Caco-2 (cell line): ENCODE measurements around the gene NDUFB10.

- PRO-cap: no peak
- RRBS: no CpG with 5 or more reads among the region's 10 CpGs
Observed at GRCh38 chr16:1615211-1615721, 3.1 kb downstream of the CRAMP1 start.

DNA sequence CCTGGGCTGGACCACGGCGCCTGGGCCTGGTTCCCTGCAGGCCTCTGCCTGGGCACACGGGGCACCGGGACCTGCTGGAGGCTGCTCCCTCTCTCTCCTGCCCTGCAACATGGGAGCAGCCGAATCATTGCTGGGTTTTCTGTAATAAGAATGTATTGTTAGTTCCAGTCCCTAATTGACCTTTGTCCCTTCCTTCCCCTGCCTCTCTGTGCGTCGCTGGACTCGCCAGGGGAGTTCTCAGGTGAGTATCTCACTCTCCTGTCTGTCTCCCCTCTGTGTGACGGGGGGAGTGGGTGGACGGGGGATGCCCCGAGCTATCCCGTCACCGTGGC is 13.5 kb downstream of the NME3 start:
- PRO-cap: no peak
- RRBS: 66% methylated on average over 2 of the region's 13 CpGs

DNA sequence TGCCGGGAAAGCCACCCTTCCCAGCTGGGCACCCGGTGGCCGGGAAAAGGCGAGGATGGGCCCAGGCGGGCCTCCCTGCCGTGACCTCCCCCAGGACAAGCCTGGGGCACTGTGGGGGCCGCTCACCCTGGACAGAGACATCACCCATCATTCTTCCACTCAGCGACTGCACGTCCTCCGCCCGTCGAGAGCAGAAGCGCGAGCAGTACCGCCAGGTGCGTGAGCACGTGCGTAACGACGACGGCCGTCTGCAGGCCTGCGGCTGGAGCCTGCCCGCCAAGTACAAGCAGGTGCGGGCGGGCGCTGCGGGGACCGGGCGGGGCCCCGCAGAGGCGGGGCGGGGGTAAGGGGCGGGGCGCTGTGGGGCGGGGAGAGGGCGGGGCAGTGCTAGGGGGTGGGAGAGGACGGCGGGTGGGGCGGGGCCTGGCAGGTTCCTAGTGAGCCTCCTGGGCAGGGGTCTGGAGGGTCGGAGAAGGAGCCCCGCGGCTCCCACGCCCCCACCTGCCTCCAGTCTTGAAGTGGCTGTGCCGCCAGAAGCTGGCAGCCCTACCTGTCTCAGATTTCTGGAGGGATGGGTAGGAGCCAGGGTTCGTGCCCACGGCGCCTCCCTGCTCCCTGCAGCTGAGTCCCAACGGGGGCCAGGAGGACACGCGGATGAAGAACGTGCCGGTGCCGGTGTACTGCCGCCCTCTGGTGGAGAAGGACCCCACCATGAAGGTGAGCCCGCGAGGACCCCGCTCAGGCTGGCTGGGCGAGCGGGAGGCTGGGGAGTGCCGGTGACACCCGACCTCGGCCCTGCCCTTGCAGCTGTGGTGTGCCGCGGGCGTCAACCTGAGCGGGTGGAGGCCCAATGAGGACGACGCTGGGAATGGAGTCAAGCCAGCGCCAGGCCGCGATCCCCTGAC is 7.6 kb downstream of the NME3 start:
- PRO-cap: no peak
- RRBS: 99% methylated on average over 5 of the region's 72 CpGs

GRCh38 chr16:1779551-1779931 is 2.8 kb downstream of the SPSB3 start:
- PRO-cap: no peak
- RRBS: no CpG with 5 or more reads among the region's 10 CpGs

- PRO-cap: no peak
- RRBS: no CpG with 5 or more reads among the region's 30 CpGs
Observed at GRCh38 chr16:1938125-1939277, 4.5 kb downstream of the MSRB1 start.

GRCh38 chr16:1959067-1960129 is at the start of gene NDUFB10:
NDUFB10 (plus strand) TSS chr16:1959538.
- PRO-cap: bidirectional peak, plus-strand start at chr16:1959576, minus-strand start at chr16:1959409
- RRBS: 5% methylated on average over 51 of the region's 94 CpGs

GRCh38 chr16:1981797-1982987 is 923 bp upstream of the NOXO1 start:
- PRO-cap: no peak
- RRBS: no CpG with 5 or more reads among the region's 16 CpGs

GRCh38 chr16:2001435-2001914 is 11.7 kb downstream of the SYNGR3 start:
- PRO-cap: no peak
- RRBS: 97% methylated on average over 11 of the region's 25 CpGs

DNA sequence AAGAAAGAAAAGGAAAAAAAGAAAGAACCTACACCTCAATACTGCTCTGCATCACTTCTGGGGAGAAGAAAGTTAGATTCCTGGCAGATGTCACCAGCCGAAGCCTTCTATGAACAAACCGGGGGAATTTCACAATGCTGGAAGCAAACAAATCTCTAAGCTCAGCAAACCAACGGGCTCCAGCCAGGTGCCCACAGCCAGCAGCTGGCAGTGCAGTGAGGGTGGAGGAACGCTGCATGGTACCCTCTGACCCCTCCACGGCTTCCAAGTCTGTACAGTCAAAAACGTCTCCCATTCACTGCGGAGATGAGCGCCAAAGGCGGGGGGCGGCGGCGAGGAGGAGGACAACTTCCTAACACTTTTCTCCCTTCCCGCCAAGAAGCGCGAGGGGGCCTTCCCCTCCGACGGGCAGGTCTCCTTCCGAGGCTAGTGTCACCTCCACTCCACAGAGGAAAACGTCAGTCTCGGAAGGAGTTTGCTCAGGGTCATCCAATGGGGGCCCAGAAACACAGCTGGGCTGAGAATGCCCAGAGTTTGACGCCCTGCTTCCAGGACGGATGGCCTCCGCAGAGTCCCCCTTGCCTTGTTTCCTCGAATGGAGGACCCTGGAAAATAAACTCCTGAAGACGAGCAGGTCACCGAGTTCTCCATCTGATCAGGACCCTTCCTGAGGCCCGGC is 10.9 kb upstream of the NPW start:
- PRO-cap: unidirectional peak, plus-strand start at position 210 of the sequence
- RRBS: no CpG with 5 or more reads among the region's 27 CpGs

GRCh38 chr16:2039999-2040519 is 7.6 kb downstream of the NTHL1 start:
- PRO-cap: no peak
- RRBS: no CpG with 5 or more reads among the region's 15 CpGs

DNA sequence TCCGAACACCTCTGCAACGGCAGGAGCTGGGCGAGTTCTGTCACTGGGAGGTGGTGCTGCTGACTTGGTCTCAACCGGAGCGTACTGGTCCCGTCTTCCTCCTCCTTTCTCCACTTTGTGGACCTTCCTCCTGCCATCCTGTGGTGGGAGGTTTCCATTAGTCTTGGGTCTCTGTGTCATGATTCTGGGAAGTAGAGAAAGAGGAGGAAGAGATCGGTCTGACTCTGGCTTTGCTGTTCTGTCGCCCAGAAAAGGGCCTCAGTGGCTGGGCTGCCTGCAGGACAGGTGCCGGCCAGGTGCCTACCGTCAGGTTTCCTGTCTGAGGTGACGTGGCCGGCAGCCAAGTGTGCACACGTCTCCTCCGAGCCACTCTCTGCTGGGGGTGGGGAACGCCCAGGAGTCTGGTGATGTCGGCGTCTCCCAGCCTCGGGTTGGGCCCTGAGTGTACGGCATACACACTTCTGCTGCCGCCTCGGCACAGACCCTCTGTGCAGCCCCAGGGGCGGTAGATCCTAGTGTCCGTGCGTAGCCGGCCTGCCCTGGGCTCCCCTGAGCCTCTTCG is 7.0 kb downstream of the TSC2 start:
- PRO-cap: no peak
- RRBS: 84% methylated on average over 2 of the region's 26 CpGs

DNA sequence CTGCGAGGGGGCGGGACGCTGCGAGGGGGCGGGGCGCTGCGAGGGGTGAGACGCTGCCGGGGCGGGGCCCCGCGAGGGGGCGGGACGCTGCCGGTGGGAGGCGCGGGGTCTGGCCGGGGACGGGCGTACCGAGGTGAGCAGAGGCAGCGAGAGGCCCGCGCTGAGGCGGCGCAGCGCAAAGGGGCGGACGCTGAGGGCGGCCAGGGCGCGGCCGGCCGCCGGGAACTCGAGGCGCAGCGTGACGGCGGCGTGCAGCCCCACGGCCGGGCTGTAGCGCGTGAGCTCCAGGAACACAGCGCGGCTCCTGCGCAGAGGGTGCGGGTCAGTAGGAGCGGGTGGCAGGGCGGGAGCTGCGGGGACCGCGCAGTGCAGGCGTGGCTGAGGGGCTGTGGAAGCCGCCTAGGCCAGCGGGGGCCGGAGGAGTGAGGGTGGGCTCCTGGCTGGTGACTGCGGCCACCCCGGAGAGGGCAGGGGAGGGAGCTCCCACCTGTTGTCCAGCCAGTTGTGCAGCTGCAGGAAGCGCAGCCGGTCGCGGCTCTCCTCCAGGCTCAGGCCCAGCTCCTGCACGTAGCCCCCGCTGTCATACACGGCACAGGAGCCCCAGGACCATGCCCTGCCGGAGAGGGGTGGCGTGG is 43.6 kb downstream of the TSC2 start:
- PRO-cap: bidirectional peak, plus-strand start at position 126 of the sequence, minus-strand start outside the sequence; unidirectional peak, plus-strand start at position 501 of the sequence
- RRBS: 3% methylated on average over 39 of the region's 69 CpGs

- PRO-cap: no peak
- RRBS: no CpG with 5 or more reads among the region's 34 CpGs
Observed at GRCh38 chr16:2125956-2126993, 9.4 kb downstream of the PKD1 start.

DNA sequence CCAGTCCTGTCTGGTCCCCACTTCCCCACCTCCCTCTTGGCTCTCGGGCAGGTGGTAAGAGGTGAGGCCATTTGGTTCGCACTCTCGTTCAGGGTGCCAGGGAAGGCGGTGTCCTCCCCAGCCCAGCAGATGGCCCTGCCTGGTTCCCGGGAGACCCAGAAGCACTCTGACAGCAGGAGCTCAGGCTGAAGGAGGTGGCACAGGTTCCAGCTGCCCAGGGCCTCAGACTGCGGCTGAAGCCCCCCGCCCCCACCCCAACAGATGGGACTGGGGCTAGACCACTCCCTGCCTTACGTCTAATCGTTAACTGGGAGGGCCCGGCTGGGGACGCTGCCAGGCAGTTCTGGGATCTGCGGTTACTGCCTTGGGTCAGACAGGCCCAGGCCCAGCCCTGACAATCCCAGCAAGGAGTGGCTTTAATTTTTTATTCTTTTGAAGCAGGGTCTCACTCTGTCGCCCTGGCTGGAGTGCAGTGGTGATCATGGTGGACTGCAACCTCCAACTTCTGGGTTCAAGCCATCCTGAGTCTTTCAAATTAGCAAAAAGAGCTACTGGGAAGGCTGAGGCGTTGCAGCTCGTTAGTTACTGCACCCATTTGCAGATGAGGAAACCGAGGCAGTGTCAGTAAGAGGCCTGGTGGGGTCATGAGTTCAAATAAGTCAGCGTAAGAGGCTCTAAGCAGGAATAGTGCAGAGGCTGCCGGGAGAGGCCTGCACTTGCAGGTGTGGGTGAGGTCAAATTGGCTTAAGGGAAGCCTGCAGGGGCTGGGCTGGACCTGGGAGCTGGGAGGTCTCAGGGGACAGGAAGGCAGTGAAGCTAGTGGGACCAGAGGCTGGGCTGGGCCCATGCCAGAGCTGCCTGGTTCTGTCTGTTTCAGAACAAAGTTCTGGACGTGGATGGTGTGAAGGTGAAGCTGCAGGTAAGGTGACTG is 2.5 kb downstream of the RAB26 start:
- PRO-cap: no peak
- RRBS: no CpG with 5 or more reads among the region's 19 CpGs

GRCh38 chr16:2169695-2170941 is 14.5 kb downstream of the TRAF7 start:
- PRO-cap: no peak
- RRBS: 96% methylated on average over 12 of the region's 58 CpGs

- PRO-cap: no peak
- RRBS: no CpG with 5 or more reads among the region's 20 CpGs
Observed at GRCh38 chr16:2177117-2177642, 19.2 kb downstream of the CASKIN1 start.

DNA sequence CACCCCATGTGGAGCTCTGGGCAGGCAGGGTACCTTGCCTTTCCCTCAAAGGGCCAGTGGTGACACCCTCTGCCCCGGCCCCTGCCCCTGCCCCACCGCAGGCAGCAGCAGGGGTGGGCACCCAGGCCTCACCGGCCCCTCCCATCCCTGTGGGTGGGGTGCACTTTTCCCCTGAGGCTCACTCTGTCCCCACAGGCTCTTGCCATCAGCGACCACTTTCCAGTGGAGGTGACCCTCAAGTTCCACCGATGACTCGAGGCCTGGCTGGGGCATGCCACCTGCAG is 1.9 kb downstream of the DNASE1L2 start:
- PRO-cap: no peak
- RRBS: 78% methylated on average over 3 of the region's 6 CpGs

DNA sequence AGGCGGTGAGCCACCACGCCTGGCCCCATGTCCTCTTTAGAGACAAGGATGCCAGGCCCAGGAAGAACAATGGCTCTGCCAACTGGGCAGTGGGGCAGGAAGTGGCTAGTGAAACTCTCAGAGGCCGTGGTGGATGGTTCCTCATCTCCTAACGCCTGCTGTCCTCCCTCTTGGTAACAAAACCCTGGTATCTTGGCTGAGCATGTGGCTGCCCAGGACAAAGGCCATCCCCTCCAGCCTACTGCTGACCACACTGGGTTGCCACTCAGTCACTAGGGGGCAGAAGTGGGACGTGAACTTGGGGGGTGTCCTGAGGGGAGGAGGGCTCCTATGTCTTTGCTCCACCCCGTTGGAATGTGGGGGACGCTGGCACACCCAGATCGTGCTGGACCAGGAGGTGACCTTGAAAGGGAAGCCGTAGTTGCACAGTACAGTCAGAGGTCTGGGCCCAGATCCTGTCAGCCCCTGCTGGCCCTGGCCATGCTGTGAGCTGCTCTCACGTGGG is 28.6 kb upstream of the RNPS1 start:
- PRO-cap: no peak
- RRBS: no CpG with 5 or more reads among the region's 10 CpGs

DNA sequence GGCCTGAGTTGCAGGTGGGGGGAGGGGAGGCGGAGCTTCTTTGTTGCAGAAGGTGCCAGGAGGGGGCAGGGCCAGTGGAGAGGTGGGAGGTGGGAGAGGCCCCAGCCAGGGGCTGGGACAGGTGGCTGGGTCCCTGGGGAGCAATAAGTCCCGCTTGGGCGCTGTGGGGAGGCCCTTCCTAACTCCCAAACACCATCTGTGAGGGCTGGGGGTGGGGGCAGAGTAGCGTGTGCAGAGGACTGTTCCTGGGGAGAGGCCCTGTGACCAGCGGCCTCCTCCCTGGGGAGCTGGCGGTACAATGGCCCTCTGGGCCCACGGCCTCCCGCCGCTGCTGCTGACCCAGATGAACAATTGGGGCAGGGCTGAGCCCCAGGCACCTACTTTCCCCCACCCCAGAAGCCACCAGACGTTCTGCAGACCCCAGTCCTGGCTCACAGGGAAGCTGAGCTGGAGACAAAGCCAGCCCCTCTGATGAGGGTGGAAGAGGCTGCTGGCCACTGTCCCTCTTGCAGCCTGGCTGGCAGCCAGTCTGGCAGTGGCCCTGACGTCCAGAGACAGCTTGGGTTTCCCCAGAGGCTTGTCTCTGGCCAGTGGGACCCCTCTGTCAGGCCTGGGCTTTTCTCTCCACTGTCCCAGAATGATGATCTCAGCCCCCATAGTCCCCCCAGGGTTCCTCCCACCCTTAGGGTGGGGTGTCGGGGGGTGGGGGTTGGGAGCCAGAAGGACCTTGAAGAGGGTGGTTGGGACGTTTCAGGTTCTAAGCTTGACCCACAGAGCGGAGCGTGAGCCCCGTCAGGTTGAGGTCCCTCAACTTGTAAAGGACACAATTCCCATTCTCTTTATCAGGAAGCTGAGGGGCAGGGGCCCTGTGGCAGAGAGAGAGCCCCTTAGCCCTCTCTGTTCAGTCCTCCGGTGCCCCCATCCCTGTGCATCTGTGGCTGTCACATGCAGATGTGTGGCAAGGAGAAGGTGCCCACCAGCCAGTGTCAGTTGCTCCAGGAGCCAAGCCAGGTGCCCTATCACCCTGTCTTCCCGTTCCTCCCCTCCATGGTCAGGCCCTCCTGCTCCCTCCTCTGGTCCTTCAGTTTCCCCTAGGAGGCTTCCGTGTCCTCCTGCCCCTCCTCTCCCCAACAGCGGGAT is 1.9 kb upstream of the NTN3 start:
- PRO-cap: no peak
- RRBS: no CpG with 5 or more reads among the region's 20 CpGs

DNA sequence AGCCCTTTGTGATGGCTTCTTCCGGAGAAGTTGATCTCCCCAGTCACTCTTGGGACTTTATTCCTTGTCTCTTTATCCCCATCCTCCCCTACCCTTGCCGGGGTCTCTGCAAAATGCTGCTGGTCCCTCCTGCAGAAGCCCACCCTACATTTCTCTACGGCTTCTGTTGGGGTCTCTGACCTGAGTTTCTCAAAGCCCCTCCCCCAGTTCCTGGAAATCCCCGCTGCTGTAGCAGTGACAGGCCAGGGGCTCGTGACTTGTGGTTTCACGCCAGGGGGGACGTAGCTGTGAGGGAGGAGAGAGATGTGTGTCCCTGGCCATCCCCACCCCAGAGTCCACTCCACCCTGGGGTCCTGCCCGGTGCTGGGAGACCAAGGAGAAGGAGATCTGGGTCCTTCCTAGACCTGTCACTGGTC is 3.9 kb upstream of the ATP6V0C start:
- PRO-cap: no peak
- RRBS: 58% methylated on average over 1 of the region's 8 CpGs